Measurements from ENCODE around the genes REEP3, LRRTM3 and ATOH7.

GRCh38 chr10:63213517-63214174, 80.5 kb downstream of the NRBF2 start:
- PRO-cap, result no peak

- PRO-cap, result no peak
Observed at GRCh38 chr10:63223945-63224710, 91.0 kb downstream of the NRBF2 start.

GRCh38 chr10:63243923-63244615, 110.9 kb downstream of the NRBF2 start:
- PRO-cap, result no peak

DNA sequence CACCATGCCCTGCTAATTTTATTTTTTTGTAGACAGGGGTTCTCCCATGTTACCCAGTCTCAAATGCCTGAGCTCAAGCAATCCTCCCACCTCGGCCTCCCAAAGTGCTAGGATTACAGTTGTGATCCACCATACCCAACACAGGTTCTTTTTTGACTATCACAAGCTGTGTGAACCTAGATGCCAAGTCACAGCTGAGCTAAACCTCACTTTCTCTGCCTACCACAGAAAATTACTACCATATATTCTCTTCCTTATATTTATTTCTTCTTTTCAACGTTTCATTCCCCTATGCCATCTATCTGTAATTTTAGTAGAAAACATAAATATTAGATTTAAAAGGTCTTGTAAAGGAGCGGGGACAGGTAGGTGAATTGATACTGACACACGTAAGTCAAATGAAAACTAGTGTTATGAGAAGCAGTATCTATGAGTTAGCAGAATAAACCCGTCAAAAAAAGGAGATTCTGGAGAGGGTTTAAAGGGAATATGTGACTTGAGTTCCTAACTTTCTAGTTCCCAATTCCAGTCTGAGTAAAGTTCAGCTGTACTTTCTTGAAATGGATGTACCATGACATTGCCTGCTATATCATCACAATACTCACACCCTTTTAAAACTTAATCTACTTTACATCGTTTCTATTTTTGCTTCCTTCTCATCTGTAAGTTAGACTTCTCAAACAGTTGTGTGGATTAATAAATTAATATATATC, 122.0 kb downstream of the NRBF2 start:
- PRO-cap, result no peak

DNA sequence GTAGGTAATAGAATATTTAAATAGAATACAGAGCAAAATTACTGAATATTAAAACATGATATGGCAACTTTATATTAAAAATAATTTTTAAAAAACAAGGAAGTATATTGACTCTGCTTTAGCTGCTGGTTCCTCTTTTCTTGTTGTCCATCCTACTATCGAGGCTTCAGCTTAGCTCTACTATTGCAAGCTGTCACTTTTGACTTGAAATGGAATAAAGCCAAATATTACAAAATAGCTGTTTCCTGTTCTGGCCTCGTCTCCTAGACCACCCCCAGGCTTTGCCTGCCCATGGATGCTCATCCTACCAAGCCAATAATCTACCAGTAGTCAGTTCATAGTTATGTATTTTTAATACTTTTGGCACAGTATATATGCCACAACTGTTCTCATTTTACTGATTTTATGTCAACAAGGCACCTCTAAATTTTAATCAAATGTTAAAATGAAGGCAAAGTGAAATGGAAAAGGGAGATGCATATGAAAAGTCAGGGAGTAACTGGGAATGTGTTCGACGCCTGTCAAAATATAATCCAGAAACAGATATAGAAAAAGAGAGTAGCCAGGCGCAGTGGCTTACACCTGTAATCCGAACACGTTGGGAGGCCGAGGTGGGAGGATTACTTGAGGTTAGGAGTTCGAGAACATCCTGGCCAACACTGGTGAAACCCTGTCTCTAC, 123.4 kb downstream of the NRBF2 start:
- PRO-cap, result no peak

- PRO-cap, result bidirectional peak, plus-strand start at chr10:63267569, minus-strand start at chr10:63267493; unidirectional peak, plus-strand start at chr10:63267913
Observed at GRCh38 chr10:63267066-63268204, 134.3 kb downstream of the NRBF2 start.

- PRO-cap, result no peak
Observed at GRCh38 chr10:63319336-63320073, 146.3 kb downstream of the JMJD1C start.

- PRO-cap, result unidirectional peak, plus-strand start at chr10:63491828
Observed at GRCh38 chr10:63491580-63492353, 26.0 kb upstream of the JMJD1C start.

GRCh38 chr10:63520602-63521054, 573 bp upstream of the REEP3 start:
- PRO-cap, result no peak

DNA sequence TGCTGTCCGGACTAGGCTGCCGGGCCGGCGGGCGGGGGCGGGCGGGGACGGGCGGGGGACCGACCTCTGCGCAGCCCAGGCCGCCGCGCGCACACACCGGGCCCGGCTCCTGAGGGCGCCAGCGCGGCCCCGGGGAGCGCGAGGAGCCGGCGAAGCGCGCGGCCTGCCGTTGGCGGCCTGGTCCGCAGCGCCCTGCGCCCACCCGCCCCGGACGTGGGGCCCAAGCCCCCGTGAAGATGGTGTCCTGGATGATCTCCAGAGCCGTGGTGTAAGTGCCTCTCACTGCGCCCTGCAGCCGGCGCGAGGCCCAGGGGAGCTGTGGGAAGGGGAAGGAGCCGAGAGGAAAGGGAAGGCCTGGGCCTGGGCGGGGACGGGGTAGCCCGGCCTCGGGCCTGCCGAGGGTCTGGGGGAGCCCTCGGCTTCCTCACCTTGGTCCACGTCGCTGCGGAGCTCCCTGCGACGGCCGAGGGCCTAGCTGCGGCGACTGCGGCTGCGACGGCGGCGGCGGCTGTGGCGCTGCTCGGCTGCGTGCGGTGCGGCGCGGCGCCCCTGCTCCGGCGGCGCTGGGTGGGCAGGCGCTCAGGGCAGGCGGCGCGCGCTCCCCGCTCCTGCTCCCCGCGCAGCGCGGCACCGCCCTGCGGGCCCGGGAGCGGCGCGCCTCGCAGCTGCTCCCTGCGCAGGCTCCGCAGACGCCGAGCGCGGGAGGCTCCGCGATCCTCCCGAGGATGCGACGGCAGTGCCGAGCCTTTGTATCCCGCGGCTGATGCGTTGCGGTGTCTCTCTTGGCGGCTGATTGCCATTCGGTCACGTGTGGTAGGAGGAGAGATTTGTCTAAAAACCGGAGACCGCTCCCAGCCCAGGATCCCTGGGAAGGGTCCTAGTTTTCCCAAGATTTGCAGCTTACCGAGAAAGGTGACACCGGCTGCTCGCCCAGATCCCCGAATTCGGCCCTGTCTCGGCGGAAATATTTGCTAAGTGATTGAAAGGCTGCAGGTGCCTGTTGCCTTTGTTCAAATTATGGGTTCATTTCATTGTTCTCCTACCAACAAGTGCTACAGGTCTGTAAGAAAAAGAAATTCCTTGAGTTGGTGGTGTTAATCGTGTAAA, at the start of gene REEP3:
Gene REEP3, plus strand, starts transcription at position 92 of the 1,107 bp plus-strand sequence.
- PRO-cap, result bidirectional peak, plus-strand start at position 141 of the sequence, minus-strand start outside the sequence; bidirectional peak, plus-strand start at position 688 of the sequence, minus-strand start at position 569 of the sequence; unidirectional peak, minus-strand start at position 946 of the sequence

GRCh38 chr10:63522417-63522668, 1.1 kb downstream of the REEP3 start:
- PRO-cap, result no peak

GRCh38 chr10:63644904-63645161, 123.6 kb downstream of the REEP3 start:
- PRO-cap, result unidirectional peak, plus-strand start at chr10:63645013

- PRO-cap, result no peak
Observed at GRCh38 chr10:63711316-63711901, 190.2 kb downstream of the REEP3 start.

- PRO-cap, result no peak
Observed at GRCh38 chr10:66925678-66926289, at the start of gene LRRTM3. Gene LRRTM3, plus strand, starts transcription at chr10:66926036.

DNA sequence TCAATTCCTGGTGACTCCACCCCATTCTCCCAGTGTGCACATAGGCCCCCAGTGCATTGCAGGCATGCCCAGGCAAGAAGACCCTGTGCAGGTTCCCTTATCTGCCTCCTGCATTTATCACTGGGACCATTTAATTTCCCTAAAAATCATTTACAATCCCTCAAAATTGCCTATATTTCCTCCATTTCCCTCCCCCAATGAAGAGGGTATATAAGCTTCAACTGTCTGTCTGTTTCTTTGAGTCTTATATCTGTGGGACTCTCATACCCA, 354.7 kb downstream of the LRRTM3 start:
- PRO-cap, result no peak

- PRO-cap, result no peak
Observed at GRCh38 chr10:67665494-67665884, 30.5 kb downstream of the CTNNA3 start.

DNA sequence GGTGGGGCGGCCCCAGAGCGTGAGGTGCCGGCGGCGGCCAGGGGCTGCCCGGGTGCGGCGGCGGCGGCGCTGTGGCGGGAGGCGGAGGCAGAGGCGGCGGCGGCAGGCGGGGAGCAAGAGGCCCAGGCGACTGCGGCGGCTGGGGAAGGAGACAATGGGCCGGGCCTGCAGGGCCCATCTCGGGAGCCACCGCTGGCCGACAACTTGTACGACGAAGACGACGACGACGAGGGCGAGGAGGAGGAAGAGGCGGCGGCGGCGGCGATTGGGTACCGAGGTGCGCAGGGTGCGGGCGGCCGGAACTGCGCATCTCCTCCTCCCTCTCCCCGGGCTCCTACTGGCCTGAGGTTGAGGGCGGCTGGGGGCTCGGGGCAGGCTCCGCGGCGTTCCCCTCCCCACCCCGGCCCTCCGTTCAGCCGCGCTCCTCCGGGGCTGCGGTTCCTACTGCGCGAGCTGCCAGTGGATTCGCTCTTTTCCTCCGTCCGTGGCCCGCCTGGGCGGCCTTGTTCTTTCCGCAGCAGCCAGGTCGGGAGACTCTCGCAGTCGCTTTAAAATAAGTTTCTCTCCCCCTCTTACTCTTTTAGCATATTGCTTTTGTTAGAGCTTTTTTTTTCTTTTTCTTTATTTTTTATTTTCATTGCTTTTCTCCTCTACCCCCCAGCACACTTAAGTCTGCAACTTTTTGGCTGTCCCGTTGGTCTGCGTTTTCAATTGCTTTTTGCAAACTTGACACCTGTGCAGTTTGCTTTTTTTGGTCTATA, 599 bp downstream of the SIRT1 start:
- PRO-cap, result bidirectional peak, plus-strand start at position 345 of the sequence, minus-strand start at position 336 of the sequence; bidirectional peak, plus-strand start at position 415 of the sequence, minus-strand start at position 499 of the sequence

DNA sequence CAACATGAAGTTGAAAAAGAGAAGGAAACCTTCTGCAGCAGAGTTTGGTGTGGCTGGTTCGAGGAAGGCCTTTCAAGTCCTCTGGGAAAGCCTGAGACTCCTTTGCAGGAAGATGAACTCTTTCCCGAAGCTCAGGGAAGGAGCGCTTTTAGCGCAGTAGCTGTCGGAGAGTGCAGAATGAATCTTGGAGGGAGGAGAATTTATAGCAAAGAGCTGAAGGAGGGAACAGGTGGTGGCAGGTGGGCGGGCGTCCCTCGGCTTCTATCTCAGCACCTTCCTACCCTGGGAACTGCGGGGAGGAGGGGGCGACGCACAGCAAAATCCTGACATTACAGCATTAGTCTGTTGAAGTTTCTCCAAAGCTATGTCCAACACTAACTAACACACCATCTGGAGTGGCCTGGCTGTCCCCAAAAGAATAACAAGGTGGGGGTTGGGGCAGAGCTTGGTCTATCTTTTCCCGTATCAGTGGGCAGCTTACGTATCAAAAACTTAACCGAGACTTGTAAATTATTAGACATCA, at the start of gene ATOH7:
Gene ATOH7, minus strand, starts transcription at position 176 of the 523 bp plus-strand sequence.
- PRO-cap, result no peak

GRCh38 chr10:68338115-68339064, 5.7 kb upstream of the PBLD start:
- PRO-cap, result no peak

DNA sequence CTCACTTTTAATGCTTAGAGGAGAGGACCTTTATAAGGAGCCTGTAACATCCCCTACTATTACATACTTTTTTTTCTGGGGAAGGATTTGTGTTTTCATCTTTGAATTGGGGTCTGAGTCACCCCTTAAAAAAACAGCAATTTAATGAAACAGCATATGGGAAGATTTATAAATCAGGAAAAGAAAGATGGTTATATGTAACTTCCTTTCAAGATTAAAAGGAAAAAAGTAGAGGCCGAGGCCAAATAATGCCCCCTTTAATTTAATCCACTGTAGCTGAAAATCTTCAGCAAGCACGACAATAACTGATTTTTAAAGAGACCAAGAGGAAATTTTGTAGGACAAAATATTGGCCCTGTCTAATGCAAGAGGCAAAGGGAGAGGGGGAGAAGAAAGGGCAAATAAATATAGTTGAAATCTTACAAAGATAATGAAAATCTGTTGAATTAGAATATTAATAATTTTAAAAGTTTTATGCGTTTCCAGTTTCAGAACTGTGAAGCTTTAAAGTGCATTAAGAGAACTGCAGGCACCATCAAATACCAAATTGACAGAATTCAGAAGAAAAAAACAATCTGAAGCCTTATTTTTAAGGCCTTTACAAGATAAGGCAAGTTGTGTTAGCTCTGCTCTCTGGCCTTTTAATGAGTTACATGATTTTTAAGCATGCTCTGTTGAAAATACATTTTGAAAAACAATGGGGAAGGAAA, 12.3 kb upstream of the PBLD start:
- PRO-cap, result no peak